ENCODE measurements around the gene JARID2.

DNA sequence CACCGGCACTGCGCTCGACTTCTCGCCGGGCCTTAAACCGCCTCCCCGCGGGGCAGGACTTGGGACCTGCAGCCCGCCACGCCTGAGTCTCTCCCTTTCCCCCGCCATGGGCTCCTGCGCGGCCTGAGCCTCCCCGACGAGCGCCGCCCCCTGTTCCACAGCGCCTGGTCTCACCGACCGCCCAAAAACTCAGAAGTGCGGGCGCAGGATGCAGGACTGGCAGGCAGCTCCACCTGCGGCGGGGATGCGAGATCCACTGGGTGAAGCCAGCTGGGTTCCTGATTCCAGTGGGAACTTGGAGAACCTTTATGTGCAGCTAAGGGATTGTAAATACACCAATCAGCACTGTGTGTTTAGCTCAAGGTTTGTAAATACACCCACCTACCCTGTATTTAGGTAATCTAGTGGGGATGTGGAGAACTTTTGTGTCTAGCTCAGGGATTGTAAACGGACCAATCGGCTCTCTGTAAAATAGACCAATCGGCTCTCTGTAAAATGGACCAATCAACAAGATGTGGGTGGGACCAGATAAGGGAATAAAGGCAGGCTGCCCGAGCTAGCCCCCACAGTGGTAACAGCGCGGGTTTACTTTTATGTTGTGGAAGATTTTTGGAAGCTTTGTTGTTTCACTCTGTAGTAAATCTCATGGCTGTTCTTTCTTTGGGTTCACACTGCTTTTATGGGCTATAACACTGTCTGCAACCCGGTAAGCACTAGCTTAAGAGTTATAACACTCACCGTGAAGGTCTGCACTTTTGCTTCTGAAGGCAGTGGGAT lies 31.9 kb upstream of the RANBP9 start:
- PRO-cap, result no peak
- RRBS, result no CpG with 5 or more reads among the region's 33 CpGs

GRCh38 chr6:13801110-13801500 lies 13.3 kb downstream of the MCUR1 start:
- PRO-cap, result no peak
- RRBS, result no CpG with 5 or more reads among the region's 3 CpGs

GRCh38 chr6:13924085-13924294 lies 762 bp upstream of the RNF182 start:
- PRO-cap, result no peak
- RRBS, result no CpG with 5 or more reads among the region's 3 CpGs

DNA sequence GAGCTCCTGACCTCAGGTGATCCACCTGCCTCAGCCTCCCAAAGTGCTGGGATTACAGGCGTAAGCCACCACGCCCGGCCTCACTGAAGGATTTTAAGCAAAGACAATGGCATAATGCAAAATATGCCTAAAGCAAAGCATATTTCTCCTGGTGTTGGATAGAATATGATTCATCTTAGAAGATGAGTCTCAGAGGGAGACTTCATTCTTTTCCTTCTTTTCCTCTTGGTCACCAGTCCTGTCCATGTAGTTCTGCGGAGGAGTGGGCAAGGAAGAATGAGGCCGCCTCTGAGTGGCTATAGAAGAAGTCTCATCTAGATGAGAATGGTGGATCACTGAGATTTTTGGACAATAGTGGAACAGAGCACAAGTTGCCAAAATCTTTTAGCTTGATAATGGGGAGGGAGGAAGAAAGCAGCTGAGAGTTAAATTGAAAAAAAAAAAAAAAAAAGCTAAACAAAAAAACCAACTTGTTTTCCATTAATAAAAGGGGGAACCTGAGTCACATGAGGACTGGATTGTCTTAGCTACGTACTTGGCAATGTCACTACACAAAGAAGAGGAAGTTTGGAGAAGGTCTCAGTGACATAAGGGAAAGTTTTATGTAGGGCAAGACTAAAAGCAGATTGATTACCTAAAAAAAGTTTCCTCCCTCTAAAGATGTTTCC lies 5.9 kb downstream of the CD83 start:
- PRO-cap, result no peak
- RRBS, result no CpG with 5 or more reads among the region's 6 CpGs

DNA sequence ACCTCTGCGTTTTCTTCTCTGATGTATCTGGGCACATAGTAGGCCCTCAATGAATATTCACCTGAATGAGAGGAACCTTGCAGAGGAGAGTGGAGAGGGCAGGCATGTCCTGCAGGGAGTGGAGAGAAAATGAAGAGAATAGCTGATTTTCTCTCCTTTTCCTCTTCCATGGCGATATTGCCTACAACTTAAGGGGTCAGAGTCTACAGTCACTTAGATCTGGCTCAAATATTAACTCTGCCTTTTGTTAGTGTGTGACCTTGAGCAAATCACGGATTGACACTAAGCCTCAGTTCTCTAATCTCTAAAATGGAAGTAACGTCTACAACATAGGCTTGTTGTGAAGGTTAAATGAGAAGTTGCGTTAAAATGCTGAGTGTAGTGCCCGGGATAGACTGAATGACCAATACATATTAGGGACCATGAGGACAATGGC lies 14.7 kb downstream of the CD83 start:
- PRO-cap, result no peak
- RRBS, result no CpG with 5 or more reads among the region's 6 CpGs

- PRO-cap, result no peak
- RRBS, result no CpG with 5 or more reads among the region's 10 CpGs
Observed at GRCh38 chr6:14136072-14136924, 18.7 kb downstream of the CD83 start.

- PRO-cap, result no peak
- RRBS, result no CpG with 5 or more reads among the region's 7 CpGs
Observed at GRCh38 chr6:14138904-14139309, 21.3 kb downstream of the CD83 start.

DNA sequence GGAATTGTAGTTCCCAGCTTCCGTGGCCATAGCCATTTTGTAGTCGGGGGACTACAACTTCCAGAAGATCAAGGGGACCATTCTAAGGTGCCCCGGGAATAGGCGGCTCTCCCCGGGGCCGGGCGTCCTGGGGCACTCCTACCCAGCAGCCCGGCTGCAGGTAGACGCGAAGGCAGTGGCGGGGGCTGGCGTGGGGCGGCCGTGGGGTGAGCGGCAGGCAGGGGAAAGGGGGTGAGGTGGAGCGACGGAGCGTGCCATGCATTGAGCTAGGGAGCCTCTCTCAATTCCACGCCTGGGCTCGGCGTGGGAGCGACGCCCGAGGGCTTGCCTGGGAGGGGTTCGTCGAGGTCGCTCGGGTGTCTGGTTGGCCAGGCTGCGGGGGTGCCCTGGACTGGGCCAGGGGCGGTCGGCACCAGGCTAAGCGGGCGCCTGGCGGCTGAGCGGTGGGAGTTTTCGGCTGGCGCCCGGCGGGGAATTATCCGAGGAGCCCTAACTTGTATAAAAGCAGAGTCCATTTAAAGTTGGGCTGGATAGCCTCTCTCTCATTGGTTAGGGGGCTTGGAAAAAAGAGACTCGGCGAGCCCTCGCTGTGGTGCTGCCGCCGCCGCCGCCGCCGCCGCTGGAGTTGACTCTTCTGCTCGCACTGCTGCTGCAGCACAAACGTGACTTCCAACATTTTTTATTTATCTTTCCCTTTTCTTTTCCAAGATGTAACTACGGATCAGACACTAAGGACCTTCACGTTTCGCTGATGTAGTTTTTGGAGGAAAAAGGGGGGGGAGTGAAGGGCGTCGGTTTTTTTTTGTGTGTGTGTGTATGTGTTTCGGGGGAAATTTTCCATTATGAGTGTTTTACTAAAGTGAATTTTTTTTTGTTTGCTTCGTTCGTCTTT lies at the start of gene JARID2:
JARID2 (plus strand) TSS at position 622 of the 892 bp plus-strand sequence.
- PRO-cap, result bidirectional peak, plus-strand start at position 135 of the sequence, minus-strand start outside the sequence; bidirectional peak, plus-strand start at position 545 of the sequence, minus-strand start at position 455 of the sequence
- RRBS, result no CpG with 5 or more reads among the region's 60 CpGs

GRCh38 chr6:15288490-15289341 lies 42.8 kb downstream of the JARID2 start:
- PRO-cap, result no peak
- RRBS, result no CpG with 5 or more reads among the region's 10 CpGs

DNA sequence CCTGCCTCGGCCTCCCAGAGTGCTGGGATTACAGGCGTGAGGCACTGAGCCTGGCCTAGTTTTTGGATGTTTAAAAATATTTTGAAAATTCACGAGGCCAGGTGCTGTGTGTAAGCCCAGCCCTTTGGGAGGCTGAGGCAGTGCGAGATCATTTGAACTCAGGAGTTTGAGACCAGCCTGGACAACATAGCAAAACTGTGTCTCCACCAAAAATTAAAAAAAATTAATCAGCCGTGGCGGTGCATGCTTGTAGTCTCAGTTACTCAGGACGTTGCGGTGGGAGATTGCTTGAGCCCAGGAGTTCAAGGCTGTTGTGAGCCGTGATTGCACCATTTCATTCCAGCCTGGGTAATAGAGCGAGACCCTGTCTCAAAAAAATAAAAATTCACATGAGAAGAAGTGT lies 45.0 kb downstream of the JARID2 start:
- PRO-cap, result no peak
- RRBS, result no CpG with 5 or more reads among the region's 10 CpGs

- PRO-cap, result no peak
- RRBS, result no CpG with 5 or more reads among the region's 6 CpGs
Observed at GRCh38 chr6:15368527-15368906, 122.6 kb downstream of the JARID2 start.

DNA sequence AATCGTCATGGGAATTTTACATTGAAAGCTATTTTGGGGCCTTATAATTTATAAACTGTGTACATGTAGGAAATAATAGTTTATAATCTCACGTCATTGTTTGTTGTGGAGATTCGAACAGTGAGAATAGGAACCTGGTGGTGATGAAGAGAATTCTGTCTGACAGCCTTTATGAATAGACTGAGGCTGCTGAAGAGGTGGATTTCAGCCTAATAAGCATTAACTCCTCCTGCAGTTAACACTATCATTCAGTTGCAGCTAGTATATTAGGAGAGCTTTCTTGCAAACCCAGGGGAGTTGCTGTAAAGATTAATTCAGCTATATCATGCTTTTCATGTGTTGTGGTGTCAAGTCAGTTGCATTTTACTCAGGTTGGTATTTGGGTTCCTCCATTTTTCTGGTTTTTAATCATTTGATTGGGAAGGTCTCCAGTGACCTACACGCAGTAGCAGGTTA lies 125.4 kb downstream of the JARID2 start:
- PRO-cap, result no peak
- RRBS, result no CpG with 5 or more reads among the region's 4 CpGs

DNA sequence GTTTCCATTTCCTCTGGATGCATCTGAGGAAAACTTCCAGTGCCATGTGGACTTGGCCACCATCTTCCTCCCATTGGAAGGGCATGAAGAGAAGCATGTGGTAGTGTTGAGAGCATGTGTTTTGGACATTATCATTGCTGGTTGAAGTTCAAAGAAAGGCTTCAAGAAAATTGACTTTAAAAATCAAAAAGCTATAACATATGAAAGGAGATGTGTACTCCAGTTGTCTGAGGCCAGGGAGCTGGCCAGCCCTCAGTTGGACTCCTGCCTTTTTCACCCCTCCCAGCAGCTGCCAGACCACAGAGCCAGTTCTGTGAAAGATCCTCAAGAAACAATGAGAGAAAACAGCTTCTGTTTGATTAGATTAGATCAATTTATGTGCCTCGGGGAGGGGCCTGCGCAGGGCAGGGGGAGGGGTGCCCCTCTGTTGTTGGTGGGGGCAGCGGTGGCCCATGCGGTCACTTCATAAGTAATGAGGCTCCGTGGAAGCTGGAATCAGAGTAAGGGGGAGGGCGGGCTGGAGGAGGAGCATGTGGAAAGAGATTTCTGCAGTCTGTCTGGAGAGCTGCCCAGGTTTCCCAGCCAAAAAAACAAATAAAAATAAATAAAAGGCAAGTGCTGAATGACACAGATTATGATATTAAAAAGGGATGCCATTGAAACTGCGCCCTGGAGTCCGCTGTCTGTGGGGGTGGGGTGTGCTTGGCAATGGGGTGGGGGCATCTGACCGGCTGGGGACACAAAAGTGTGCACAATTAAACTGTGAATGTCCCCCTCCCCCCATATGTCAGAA lies 154.1 kb downstream of the JARID2 start:
- PRO-cap, result no peak
- RRBS, result no CpG with 5 or more reads among the region's 9 CpGs

DNA sequence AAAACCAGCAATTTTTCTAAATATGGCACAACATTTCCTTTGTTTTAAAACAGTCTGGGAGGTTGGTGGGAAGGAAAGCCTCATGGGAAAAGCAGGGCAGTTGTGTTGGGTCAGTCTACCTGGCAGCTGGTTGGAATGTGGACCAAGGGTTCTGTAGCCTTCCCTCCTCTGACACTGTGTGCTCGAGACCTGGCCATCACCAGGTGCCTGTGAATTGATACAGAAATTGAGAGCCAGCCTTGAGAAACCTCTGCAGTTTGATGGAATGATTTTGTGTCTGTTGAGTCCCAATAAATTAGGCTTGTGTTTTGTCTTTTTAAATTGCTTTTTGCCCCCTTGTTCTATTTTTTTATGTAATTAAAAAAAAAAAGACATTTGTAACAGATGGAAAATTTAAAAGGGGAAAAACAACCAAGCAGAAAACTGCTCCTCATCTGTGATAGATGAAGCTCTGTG lies 202.8 kb downstream of the JARID2 start:
- PRO-cap, result no peak
- RRBS, result no CpG with 5 or more reads among the region's 1 CpG

GRCh38 chr6:15796488-15797052 lies 133.7 kb upstream of the DTNBP1 start:
- PRO-cap, result no peak
- RRBS, result no CpG with 5 or more reads among the region's 6 CpGs

- PRO-cap, result no peak
- RRBS, result no CpG with 5 or more reads among the region's 8 CpGs
Observed at GRCh38 chr6:15887268-15887893, 224.6 kb upstream of the DTNBP1 start.

GRCh38 chr6:16059955-16060740 lies 68.7 kb upstream of the MYLIP start:
- PRO-cap, result no peak
- RRBS, result no CpG with 5 or more reads among the region's 6 CpGs

DNA sequence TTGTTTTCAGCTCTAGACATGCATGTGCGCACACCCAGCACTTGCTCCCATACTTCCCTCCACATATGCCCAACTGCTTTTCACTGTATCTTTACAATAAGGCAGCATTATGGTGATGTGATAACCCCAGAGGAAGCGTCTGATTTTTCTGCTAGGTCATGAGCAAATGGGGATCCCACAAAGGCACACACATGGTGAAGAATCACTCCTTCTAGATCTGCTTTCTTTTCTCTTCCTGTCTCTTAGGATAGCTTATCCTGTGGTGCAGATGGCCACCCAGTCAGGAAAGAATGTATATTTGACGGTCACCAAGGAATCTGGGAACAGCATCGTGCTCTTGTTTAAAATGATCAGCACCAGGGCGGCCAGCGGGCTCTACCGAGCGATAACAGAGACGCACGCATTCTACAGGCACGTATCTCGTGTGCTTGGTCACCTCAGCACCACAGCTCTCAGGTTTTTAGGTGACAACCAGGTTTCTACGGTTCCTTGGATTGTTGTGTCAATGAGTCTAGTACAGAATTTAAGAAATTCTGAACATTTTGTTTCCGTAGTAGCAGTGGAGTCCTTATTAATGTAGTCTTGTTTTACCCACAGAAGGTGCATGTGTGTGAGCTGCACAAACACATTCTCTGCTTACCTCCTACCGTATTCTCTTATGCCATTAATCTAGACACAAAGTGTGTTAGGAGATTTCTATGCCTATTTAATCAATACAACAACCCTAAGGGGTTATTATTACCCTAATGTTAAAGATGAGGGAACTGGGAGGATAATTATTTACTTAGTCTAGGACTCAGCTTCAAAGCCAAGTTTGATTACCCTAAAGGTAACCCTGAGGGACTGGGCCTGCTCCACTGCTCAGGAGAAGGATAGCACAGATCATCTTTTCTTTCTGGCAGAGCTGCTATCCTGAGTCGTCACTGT lies 14.8 kb downstream of the MYLIP start:
- PRO-cap, result no peak
- RRBS, result no CpG with 5 or more reads among the region's 16 CpGs

GRCh38 chr6:16320449-16321237 lies 82.3 kb downstream of the GMPR start:
- PRO-cap, result no peak
- RRBS, result no CpG with 5 or more reads among the region's 18 CpGs

GRCh38 chr6:16337075-16338076 lies 99.0 kb downstream of the GMPR start:
- PRO-cap, result no peak
- RRBS, result 12% methylated on average over 5 of the region's 16 CpGs